Tibial artery (tissue), 1 donor: ENCODE data around the gene STK39.

DNA sequence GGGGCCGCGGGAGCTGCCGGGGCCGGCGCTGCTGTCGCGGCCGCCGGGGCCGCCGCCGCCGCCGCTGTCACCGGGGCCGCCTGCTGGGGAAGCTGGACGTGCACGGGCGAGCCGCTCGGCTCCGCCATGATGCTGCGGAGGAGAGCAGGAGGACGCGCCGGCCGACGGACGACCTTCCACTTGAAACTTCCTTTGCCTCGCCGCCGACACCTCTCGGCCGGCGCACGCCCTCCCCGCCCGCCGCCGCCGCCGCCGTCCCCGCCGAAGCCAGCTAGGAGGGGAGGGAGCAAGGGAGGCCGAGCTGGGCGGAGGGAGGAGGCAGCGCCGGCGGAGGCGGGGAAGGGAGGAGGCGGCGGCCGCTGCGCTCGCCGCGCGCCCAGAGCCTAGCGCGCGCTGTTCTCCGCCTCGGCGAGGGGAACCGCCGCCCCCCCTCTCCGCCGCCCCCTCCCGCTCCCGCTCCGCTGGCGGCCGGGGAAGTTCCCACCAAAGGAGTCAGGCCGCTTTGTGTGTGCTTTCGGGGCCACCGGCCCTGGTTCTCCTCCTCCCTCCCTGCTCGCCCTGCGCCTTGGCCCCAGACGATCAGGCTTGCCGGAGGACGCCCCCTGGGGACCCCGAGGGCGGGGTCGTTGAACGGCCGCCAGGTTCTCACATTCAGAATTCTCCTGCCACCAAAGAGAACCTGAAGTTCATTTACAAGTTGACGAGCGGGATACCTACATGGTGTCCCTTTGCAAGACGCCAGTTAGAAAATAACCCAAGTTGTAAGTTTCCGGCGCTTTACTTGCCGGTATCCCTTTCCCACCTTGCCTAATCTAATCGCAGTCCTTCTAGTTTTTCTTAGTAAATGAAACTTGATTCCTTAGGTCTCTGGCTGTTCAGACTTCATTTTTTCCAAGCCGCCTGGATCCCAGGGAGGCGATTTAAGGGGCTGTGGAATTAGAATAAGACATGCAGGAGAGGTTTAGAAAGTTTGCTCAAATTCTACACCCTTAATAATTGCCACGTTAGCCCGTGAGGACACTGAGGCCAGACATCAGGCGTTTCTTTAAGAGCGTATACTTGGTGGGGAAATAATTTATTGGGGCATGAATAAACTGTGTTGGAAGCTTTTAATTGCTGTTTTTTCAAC lies at the start of gene STK39:
Gene STK39, minus strand, starts transcription at position 288 of the 1,129 bp plus-strand sequence.
- PRO-cap = bidirectional peak, plus-strand start at position 321 of the sequence, minus-strand start at position 269 of the sequence

- PRO-cap = no peak
These were observed 24.3 kb downstream of the CERS6 start for GRCh38 chr2:168480319-168480838.

DNA sequence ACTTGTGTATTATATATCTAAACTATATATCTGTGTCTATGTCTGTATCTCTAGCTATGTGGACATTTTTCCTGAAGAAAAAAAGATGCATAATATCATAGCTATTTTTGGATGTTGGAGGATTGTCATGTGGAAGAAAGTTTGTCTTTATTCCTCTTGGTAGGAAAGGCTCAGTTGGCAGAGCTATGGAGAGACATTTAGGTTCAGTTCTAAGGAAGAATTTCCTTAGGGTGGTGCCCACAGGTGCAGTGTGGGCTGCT lies 68.7 kb downstream of the CERS6 start:
- PRO-cap = no peak

DNA sequence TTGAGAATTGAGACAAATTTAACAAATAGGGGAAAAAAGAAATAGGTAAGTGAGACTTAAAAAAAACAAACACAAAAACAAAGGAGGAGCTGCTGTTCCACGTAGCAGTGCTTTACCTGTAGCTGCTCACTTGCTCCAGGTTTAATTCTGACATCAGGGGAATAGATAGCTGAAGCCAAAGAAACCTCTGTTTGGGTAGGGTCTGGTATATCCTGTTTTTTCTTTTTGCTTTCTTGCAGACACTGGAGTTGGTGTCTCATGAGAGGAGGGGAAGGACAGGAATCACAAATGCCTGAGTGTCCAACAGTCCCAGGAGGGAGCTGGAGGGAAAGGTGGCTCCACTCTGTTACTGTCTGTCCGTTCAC lies 152.4 kb upstream of the NOSTRIN start:
- PRO-cap = no peak

DNA sequence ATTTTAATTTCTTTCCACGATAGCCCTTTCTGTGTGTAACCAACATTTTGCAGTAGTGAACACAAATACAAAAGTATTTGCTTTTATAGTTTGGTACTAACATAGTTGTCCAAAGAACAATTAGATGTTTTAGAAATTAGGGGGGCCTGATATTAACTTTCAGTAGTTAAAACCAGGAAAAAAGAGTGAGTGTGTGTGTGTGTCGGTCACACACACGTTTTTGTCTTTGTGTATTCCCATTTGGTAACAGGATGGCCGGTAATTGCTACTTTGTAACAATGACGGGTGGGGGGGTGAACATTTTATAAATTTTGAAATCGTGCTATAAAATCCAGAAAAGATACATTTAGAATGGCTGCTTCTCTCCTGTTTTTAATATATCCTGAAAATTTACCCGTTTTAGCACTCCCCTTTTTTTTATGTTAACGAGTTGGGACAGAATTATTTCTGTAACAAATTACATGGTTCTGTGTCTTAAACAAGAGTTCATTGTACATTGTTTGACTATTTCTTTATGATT lies 1.6 kb downstream of the PPIG start:
- PRO-cap = no peak

GRCh38 chr2:169695738-169696108 lies 1.5 kb downstream of the PHOSPHO2 start:
- PRO-cap = no peak

DNA sequence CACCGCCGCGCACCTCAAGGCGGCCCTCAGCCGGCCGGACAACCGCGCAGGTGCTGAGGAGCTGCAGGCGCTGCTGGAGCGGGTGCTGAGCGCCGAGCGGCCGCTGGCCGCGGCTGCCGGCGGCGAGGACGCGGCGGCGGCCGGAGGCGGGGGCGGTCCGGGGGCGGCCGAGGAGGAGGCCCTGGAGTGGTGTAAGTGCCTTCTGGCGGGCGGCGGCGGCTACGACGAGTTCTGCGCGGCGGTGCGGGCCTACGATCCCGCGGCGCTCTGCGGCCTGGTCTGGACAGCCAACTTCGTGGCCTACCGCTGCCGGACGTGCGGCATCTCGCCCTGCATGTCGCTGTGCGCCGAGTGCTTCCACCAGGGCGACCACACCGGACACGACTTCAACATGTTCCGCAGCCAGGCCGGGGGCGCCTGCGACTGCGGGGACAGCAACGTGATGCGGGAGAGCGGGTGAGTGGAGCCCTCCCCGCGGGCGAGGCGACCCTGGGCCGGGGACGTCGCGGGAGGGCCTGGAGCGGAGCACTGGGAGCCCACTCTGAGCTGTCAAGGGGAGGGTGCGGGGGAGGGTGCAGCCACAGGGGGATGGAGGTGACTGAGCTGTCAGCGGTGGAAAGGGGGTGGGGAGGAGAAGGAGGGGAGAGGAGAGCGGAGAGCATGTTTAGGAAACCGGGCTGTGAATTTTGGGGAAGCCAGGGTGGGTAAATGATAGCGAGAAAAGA lies 505 bp downstream of the UBR3 start:
- PRO-cap = no peak

DNA sequence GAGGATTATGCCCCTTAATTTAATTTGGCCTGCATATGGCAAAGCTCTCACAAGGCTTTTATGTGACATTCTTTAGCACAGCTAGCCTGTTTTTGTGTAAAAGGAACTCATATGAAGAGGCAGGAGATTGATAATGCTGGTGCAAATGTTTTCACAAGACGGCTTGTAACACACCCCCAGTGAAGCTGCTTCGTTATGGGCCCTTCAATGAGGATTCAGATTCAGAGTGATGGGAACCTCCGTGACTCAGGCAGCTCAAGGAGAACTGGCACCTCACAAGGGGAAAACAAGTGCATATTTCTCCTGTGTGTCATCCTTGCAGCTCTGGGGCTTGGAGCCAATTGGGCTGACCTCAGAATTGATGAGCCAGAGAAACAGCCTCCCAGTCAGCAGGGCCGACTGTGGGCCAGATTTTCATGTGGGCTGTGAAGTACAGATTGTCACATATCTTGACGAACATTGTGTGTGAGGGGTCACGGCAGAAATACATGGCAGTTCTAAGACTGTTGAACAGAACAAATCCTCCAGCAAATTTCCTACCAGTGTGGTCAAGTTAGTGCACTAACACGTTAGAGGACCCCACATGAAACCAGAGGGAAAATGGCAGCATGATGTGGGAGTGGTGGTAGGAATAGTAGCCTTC lies 189.6 kb upstream of the SP5 start:
- PRO-cap = no peak

DNA sequence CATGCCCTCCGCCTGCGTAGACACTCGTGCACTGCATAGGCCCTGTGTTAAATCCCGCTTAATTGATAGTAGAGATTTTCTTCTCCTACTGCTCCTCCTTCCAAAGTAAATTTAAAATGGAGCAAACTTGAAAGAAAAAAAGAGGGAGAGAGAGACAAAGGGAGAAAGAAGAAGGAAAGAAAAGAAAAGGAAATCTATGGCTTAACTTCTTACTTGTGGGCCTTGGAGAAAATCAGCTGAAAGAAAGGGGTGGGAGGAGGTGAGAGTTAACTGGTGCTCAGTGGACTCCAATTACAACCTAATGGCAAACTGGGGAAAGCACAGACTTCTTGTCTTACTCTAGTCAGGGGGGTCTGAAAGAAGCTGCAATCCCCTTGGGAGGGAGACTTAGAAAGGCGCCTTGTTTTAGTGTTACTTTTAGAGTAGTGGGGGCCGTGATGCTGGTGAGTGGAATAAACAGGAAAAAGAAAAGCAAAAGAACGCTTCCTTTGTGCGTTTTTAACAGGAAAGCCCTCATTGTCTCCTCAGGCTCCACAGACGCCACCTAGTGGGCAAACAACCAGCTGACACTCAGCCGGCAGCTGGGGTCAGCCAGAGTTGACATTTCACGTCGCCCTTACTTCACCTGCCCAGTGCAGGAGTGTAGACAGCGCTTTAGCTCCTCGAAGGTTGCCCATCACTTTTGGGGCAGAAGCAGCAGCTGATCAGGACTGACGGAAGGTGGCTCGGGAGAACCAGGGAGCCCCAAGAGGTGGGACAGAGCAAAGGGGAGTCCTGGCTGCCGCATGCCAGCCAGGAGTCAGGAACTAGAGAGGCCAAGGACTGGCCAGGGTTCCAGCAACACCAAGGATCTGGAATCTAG lies 56.0 kb upstream of the GORASP2 start:
- PRO-cap = no peak

DNA sequence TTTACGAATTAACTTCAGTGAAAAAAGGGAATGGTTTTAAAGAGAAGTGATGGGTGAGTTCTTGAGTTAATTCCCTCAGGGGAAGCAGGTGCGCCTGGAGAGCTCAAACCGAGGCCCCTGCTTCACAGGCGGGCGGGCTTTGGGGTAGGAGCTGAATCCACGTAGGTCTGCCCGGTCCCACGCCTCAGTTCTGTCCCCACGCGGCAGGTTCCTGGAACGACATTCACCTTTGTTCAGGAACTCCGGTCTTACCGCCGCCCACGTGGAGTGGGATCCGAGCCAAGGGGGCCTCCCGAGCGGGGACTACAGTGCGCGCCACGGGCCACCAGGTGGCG lies 44.2 kb downstream of the GORASP2 start:
- PRO-cap = no peak

GRCh38 chr2:171000868-171001493 lies 71.9 kb downstream of the GORASP2 start:
- PRO-cap = no peak

- PRO-cap = no peak
These were observed 78.0 kb downstream of the TLK1 start for GRCh38 chr2:171082684-171083092.

DNA sequence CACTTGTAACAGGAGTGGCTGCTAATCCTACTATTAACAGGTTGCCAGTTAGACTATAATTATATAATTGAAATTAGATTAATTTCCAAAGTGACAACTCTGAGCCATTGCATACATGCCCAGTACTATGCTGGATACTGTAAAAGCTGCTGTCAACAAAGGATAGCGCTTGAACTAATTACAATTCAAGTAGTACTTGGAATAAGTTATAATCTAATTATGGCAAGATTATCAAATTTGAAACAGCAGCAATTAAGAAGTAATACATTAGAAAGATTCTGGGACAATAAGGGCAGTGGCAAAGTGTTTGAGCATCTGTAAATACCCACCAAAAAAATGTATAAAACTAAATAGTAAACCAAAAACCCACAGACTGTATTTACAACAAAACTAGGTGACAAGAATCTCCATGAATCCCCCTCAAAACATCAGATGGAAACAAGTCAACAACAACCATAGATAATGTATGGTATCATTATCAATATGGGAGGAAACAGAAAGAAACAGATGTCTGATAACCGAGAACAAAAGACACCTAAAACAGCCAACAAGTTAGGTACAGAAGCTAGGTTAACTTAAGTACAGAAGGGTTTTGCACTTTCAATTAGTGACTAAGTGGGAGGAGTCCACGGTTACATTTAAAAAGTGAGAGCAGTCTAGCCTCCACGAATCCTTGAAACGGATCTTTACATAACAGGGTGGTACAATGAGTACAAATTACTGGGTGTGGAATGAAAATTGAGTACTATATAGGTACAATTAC lies 76.9 kb downstream of the TLK1 start:
- PRO-cap = no peak

DNA sequence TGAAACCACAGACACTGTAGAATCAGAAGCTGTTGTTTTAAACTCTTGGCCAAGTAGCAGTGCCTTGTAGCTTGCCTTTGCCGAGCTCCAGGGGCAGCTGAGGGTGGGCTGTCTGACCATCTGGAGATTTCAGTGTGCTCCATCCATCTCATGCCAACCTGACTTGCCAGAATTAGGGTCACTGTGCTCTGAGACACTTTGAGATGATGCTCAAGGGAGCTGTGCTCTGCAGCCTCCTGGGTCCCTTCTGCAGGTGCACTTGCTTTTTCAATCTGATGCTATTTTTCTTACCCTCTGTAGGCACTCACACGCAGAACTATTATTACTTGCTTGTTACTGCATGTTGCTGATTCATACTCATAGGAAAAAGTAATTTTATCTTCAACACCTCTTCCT lies 116.1 kb downstream of the METTL8 start:
- PRO-cap = no peak

- PRO-cap = no peak
These were observed 115.1 kb downstream of the METTL8 start for GRCh38 chr2:171318666-171319180.

DNA sequence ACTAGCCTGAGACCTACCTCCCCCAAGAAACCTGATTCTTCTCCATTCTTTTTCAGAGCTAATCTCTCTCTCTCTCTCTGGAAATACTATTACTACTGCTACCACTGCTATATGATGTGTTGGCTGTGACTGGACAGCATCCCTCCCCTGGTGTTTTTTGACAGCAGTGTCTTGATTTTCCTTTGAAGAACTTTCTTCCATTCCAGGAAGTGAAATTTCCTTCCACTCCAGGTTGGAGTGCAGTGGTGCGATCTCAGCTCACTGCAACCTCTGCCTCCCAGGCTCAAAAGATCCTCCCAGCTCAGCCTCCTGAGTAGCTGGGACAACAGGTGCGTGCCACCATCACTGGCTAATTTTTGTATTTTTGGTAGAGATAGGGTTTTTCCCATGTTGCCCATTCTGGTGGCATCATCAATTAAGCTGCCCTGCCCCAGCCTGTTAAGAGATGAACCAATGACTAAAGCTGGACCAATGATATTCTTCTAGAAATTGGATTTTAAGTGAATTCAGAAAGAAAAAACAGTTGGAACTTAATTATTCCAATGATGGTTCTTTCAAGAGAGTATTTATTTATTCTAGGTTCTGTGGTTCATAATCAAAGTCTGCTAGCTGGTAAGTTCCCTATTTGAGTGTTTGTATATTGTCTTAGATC lies 112.6 kb downstream of the METTL8 start:
- PRO-cap = no peak

- PRO-cap = no peak
These were observed 106.9 kb downstream of the METTL8 start for GRCh38 chr2:171326880-171327274.

DNA sequence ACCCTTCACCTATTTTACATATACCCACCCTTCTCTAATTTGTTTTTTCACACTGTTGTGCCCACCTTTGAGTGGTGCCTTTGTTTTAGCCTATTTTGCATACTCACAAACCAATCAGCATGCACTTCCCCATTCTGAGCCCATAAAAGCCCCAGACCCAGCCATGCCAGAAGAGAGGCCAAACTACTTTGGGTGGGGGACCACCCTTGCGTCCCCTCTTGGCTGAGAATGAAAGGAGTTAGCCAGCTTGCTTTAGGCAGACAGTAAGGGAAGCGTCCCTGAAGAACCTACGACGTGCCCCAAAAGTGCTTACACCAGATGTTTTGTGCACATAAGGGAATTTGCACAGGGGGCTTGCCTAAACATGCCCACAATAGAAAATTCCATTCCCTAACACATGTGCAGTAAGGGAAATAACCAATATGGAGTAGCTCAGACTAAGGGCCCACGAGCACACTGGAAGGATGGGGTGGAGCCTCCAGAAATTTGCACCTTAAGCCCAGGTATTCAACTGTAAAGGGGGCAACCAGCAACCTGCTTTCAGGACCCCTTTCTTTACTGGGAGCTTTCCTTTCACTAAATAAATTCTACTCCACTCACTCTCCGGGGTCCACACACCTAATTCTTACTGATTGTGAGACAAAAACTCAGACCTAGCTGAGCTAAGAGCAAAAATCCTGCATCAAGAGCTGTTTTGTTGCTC lies 2.8 kb downstream of the METTL8 start:
- PRO-cap = no peak

DNA sequence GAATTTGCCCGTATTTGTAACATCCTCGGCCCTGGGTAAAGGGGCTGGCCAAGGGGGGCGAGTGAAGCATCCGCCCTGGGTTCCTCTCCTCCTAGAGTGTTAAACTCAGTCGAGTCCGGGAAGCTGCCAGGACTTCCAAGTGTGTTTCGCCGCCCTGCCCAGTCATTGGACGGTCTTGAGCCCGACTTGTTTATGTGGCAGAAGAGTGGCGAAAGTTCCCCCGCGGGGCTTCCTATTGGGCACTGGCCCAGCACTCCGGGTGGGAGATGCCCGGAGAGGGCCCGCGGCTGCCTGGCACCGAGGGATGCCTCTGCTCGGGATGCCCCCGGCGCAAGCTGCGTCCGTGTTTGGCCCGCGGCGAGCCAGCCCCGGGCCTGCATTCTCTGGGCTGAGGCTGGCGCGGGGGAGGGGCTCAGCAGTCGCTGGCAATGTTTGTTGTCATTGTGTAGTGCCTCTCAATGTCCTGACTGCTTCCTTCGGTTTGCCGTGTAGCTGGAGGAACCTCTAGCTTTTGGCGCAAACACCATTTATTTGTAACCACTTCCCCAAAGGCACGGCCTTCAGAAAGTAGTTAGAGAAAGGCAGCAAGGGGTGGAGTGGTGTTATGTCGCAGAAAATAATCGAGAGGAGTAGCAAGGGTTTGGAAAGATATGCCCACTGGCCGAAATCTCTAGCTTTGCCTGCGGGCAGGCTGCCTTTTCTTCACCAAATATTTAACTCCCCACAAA lies 1.2 kb downstream of the CYBRD1 start:
- PRO-cap = bidirectional peak, plus-strand start at position 108 of the sequence, minus-strand start at position 101 of the sequence; bidirectional peak, plus-strand start at position 264 of the sequence, minus-strand start at position 167 of the sequence; bidirectional peak, plus-strand start at position 457 of the sequence, minus-strand start at position 349 of the sequence

- PRO-cap = no peak
These were observed 12.6 kb downstream of the DYNC1I2 start for GRCh38 chr2:171699712-171700336.